Glomerular endothelial cell (primary cell): ENCODE data around the genes FCRLA, DDR2 and NUF2.

GRCh38 chr1:161206513-161207472 lies 4.6 kb downstream of the NDUFS2 start:
- RAMPAGE, long total RNA = no peak

GRCh38 chr1:161219017-161219634 lies 4.0 kb downstream of the FCER1G start:
- RAMPAGE, long total RNA = no peak

DNA sequence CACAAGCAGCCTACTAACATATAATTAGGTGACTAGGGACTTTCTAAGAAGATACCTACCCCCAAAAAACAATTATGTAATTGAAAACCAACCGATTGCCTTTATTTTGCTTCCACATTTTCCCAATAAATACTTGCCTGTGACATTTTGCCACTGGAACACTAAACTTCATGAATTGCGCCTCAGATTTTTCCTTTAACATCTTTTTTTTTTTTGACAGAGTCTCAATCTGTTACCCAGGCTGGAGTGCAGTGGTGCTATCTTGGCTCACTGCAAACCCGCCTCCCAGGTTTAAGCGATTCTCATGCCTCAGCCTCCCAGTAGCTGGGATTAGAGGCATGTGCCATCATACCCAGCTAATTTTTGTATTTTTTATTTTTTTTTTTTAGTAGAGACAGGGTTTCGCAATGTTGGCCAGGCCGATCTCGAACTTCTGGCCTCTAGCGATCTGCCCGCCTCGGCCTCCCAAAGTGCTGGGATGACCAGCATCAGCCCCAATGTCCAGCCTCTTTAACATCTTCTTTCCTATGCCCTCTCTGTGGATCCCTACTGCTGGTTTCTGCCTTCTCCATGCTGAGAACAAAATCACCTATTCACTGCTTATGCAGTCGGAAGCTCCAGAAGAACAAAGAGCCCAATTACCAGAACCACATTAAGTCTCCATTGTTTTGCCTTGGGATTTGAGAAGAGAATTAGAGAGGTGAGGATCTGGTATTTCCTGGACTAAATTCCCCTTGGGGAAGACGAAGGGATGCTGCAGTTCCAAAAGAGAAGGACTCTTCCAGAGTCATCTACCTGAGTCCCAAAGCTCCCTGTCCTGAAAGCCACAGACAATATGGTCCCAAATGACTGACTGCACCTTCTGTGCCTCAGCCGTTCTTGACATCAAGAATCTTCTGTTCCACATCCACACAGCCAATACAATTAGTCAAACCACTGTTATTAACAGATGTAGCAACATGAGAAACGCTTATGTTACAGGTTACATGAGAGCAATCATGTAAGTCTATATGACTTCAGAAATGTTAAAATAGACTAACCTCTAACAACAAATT lies 5.6 kb upstream of the HSPA6 start:
- RAMPAGE, long total RNA = no peak

DNA sequence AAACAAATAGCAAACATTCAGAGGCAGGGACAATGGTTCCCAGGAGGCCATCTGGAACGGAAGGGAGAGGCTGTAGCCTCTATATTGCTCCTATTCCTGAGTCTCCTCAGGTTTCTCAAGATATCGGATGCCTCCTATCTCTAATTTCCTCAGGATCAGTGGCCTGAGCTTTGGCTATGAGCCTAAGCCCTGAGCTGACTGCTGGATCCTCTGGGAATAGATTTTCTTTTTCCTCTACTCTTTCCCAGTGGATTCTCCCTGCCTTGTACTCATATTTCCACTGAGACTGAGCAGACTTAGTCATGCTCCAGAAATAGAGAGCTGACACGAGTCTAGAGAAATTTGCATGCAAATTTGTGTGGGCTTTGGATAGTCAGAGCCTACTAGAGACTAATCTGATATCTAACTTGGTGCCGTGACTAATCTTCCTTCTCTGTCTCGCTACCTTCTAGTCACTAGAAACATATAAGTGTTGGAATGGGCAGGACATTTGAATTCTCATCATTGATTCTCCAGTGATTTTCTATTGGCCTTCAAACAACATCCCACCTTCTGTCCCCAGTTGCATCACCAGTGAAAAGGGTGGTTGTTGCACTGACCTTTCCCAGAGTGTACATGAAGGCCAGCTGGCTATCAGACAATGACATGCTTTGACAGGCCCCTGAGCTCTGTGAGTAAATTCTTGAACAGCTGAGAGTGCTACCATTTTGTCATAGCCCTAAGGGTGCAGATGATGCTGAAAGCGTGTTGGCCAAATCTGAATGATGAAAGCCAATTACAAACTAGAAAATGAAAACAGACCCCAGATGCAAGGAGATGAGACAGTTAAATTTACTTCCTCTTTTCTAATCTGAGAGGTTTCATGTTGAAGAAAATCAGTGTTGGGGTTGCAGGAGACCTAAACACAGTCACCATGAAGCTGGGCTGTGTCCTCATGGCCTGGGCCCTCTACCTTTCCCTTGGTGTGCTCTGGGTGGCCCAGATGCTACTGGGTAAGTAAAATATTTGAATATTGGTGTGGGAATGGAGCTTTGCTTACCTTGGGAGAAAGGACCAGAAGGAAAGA lies at the start of gene FCRLA:
FCRLA (plus strand) TSS at position 878 of the 1,066 bp plus-strand sequence.
- RAMPAGE, long total RNA = no peak

- RAMPAGE, long total RNA = no peak
These were observed 10.2 kb downstream of the ATF6 start for GRCh38 chr1:161776000-161777129.

DNA sequence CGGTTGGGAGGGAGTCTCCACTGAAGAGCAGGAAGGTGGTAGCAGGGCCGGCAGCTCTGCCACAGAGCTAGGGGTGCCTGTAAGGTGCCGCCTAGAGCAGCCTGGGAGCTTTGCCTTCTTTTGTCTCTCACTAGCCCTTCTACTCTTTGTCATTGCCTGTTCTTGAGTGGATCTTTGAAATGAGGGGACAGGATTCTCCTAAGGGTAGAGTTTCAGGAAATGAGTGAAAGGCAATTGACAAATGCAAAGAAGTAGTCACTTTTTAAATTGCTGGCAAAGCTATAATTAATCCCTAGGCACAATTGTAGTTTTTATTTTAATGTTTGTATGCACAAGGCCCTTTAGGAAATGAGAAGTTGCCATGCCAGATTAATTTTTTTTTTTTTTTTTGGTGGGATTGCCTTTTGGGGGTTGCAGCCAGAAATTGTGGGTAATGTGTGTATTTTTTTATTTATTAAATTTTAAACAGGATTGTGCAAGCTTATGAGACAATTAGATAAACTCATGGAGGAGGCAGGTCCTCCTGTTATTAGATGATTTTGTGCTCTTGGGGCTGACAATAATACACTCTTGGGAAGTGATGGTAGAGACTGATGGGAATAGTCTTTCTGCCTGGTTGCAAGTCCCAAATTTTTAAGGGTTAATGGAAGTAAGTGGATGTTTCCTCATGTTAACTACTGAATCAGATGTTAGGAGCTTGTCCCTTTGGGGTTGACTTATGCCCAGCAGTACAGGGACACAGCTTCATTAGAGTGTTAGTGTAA lies 62.3 kb downstream of the OLFML2B start:
- RAMPAGE, long total RNA = no peak

DNA sequence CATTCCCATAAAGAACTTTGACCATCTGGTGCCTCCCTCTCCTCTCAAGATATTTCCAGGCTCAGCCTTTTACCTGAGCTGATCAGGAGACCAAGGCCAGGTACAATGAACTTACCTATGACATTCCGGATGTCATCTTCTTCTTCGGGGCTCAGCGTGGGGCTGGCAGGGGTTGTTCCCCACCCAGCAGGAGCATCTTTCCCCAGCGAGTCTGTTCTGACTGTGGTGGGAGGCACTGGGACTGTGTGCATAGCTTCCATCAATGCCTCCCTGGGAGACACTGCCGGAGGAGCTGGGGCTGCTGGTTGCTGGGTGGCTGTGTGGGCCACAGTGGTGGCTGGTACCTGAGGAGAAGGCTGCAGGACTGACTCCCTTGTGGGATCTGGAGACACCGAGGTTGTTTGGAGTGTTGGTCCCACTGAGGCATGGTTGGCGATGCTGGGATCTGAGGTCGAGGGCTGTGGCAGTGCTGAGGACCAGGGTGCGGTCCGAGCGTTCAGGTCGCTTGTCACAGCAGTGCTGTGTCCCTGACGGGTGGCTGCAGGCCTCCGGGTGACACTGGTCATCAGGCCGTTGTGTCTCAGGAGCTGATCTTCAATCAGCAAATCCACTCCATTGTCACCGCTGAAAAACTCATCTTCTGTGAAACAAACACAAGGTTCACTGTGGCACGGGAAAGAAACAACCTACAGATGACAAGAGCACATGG lies 25.8 kb downstream of the OLFML2B start:
- RAMPAGE, long total RNA = no peak

- RAMPAGE, long total RNA = no peak
These were observed 75.2 kb downstream of the NOS1AP start for GRCh38 chr1:162144456-162145328.

DNA sequence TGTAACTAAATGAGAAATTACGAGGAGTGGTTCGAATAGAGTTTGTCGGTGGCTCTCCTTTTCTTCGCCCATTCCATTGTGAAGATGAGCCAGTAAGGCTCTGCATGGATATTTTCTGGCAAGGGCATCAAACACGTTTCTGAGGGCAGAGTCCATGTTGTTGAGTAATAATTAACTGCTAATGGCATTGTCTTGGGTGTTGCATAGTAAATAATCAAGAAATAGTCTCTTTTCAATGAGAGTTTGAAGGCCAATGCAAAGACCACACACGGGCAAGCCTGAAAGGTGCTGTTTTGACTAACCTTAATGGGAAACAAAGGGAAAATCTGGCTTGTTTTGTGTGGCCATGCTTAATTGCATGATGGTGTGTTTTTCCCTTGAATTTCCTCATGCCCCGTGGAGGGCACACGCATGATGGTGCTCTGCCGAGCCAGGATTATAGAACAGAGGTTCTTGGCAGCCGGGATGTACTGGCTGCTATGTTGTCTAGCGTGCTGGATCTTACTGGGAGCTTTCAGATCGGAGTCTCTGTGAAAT lies 127.5 kb downstream of the NOS1AP start:
- RAMPAGE, long total RNA = no peak

GRCh38 chr1:162235149-162235868 lies 141.3 kb downstream of the SPATA46 start:
- RAMPAGE, long total RNA = no peak

DNA sequence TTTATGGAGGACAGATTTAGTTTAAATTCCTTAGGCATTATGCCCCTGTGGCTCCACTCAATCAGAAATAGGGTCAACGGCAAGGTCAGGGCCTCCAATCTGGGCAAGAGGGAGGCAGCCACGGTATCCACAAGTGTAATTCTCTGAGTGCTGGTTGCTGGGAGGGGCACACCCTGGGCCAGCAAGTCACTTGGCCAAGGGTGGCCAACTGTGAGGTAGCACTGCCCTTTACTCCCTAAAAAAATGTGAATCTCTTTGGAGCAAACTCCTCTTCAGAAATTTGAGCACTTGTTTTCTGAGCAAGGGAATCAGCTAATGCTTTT lies 12.8 kb downstream of the SPATA46 start:
- RAMPAGE, long total RNA = no peak

GRCh38 chr1:162382293-162382546 lies 692 bp downstream of the C1orf226 start:
- RAMPAGE, long total RNA = no peak

GRCh38 chr1:162581107-162581718 lies 19.7 kb downstream of the UAP1 start:
- RAMPAGE, long total RNA = no peak

DNA sequence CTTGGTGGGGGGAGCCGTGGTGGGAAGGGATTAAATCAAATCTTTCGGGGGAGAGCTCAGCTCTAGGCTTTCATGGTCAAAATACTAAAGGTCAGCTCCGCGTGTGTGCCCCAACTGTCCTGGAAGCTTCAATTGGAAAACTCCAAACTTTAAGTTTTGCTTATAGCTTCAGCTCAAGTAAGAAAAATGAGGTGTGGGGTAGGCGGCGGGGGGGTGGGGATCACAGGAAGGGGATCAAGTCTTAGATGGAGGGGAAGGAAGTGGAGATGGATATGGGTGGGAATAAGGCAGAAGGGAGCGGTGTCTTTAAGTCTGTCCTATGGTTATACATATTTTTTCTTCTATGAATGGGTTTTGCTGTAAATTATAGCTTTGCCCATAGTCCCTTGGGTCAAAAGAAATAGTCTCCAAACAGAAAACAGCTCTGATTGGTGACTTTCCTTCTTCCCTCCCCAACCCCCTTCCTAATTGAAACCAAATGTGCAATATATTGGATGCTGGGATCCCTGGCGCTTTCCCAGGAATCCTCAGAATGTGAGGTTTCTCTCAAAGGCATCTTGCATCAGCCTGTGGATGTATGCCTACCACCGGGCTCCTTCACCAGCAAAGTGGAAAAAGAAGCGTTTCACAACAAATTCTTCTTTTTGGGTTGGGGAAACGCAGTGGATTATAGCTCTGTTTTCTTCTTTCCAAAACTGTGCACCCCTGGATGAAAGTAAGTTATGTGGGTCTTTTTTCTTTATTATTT lies at the start of gene DDR2:
DDR2 (plus strand) TSS at position 548 of the 748 bp plus-strand sequence.
- RAMPAGE, long total RNA = no peak

- RAMPAGE, long total RNA = no peak
These were observed 31.3 kb downstream of the DDR2 start for GRCh38 chr1:162663446-162664159.

DNA sequence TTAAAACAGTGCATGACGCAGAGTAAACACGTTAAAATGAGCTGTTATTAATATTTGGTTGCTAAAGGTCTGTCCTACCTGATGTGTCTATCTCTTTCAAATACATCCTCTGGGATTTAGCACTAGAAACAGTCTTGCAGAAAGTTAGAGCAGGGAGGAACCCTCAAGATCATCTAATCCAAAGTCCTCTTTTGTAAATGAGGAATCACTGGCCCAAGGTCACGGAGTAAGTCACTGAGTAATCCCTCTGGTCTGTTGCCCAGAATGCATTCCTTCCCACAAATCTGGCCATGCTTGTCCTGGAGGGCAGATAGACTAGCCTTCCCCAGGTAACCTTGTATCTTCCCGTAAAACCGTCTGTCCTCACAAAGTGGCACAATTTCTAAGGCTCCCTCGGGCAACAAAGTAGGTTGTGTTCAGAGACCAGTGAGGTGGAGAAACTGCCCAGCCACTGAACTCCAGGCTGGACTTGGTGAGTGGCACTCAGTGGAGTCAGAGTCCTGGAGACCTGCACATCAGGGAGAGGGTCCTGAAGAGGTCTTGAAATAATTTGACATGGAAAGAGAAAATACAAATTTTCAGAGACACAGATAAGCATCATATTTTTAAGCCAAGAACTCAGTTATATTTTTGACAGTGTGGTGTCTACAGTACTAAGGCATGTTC lies 46.2 kb downstream of the DDR2 start:
- RAMPAGE, long total RNA = no peak

- RAMPAGE, long total RNA = no peak
These were observed 64.3 kb downstream of the DDR2 start for GRCh38 chr1:162696143-162697308.

- RAMPAGE, long total RNA = no peak
These were observed 82.6 kb upstream of the CCDC190 start for GRCh38 chr1:162943578-162944047.

- RAMPAGE, long total RNA = no peak
These were observed 34.6 kb downstream of the RGS5 start for GRCh38 chr1:163167897-163168680.

DNA sequence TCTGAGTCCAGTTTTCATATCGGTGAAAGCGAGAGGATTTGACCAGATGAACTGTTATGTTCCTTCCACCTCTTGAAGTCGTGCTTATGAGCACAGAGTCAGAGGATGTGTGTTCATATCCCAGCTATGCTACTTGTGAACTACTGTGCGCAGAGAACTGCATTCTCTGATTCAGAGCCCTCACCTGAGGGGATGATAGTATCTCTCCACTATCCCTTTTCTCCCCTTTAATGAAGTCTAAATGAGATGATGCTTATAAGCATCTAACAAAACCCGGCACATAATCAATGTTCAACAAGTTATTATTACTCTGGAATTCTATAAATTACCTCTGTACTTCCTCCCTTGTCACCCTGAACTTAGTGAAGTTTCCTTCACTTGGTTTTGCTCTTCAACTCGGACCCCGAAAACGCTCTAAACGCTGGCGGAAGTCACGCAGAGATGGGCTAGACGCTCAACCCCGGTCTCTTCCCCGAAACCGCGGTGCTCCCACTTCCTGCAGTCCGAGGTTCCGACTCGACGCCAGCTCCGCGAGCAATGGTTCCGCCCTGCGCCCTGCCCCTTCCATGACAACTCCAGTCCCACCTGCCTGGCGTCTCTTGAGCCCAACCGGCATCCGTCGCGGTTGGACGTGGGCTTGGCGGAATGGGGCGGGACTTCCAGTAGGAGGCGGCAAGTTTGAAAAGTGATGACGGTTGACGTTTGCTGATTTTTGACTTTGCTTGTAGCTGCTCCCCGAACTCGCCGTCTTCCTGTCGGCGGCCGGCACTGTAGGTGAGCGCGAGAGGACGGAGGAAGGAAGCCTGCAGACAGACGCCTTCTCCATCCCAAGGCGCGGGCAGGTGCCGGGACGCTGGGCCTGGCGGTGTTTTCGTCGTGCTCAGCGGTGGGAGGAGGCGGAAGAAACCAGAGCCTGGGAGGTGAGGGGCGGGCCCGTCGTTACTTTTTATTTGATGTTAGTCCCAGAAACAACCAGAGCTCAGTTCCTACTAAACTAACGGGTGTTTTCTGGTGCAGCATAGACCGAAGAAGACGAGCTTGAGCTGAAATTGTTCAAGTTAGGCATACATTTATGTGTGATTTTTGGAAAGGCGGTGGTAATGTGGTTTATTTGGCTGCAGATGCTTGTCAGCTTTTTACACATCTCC lies at the start of gene NUF2:
NUF2 (plus strand) TSS at position 662 of the 1,148 bp plus-strand sequence.
- RAMPAGE, long total RNA = start-site peak on the plus strand centred at position 719 of the sequence, 109 bp wide, 24 and 67 reads in 2 replicates